ENCODE measurements around the genes TMEM31, TEX13A and PRPS1.

GRCh38 chrX:103710816-103711125 lies at the start of gene TMEM31:
TMEM31 (plus strand) TSS chrX:103710909.
- RRBS, result no CpG with 5 or more reads among the region's 1 CpG

GRCh38 chrX:104113139-104113848 lies 971 bp downstream of the ZCCHC18 start:
- RRBS, result no CpG with 5 or more reads among the region's 26 CpGs

DNA sequence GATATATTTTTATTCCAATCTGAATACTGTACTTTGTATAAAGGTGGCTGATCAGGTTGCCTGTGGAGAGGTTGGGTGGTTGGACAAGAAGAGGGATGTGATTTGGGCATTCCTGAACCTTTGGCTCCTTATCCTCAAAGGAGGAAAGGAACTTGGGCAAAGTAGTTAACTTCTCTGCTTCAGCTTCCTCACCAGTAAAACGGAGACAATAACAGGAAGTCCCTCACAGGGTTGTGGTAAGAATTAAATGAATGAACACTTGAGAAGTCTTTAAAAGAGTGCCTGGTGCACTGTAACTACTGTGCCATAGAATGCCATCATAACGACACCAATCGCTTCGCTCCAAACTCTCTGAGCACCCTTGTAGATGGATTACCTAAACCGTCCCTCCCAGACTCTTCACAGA lies 10.5 kb downstream of the ZCCHC18 start:
- RRBS, result no CpG with 5 or more reads among the region's 5 CpGs

DNA sequence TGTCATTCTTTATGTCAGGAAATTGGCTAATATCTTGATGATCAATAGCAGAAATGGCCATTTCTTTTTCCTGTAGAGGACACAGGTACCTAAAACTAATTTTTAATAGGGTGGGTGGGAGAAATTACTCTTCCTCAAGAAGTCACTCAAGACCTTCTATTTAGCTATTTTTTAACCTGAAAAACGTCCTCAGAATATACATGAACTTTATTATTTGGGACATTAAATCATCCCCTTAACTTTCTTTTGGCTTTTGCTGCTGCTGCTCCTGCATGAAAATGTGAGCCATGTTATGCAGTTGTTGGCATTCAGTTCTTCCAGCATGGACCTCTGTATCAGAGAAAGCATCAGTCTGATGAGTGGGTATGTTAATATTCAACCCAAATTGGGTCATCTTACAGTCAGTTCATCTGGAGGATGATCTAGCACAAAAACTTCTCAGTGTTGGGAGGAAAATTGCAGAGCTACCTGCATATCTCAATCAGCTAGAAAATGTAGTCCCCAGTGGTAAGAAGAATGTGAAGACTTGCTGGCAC lies 96.6 kb downstream of the IL1RAPL2 start:
- RRBS, result no CpG with 5 or more reads among the region's 1 CpG

GRCh38 chrX:104753638-104753915 lies 187.6 kb downstream of the IL1RAPL2 start:
- RRBS, result no CpG with 5 or more reads among the region's 1 CpG

- RRBS, result no CpG with 5 or more reads among the region's 6 CpGs
Measured at GRCh38 chrX:105220571-105220883, at the start of gene TEX13A. TEX13A (minus strand) TSS chrX:105220694.

GRCh38 chrX:105449827-105450147 lies 229.3 kb upstream of the TEX13A start:
- RRBS, result no CpG with 5 or more reads among the region's 1 CpG

DNA sequence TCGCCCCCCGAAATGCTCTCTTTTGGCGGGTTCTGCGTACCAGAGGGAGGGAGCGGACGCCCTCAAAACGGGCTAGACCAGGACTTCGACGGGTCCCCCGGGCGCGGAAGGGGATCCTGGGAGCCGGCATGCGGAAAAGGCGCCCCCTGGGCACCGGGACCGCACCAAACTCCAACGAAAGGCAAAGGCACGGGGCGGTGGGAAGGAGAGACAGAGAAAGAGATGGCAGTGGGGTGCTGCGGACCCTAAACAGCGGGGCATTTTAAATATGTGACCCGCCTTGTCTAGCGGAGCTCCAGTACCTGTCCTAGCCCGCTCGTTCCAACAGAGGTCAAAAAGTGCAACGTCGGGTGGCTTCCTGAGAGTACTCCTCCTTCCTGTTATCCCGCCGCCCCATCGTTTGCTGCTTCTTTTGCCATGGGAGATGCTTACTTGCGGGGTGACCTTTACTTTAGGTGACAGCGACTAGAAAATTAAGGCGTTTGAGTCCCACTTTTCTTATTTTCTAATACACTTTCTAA lies 642 bp downstream of the NRK start:
- RRBS, result 91% methylated on average over 6 of the region's 34 CpGs

GRCh38 chrX:106038880-106039183 lies 305 bp upstream of the SERPINA7 start:
- RRBS, result no CpG with 5 or more reads among the region's 1 CpG

DNA sequence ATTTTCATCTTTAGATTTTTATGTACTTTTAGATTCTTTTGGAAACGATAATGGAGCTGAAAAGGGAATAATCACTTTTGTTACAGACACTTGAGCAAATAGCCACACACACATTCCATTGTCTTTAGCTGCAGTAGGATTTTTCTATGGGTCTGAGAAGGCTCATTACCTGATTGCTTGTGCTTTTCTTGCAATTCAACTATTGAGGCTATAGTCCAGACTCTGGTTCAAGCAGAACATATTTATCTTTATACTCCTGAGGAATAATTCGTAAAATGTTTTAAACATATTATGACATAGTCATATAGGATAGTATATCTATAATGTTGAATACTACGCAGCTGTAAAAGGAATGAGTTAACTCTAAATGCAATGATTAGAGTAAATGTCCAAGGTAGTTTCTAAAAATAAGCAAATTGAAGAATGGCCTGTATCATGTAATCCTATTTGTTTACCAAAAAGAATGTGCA lies 1.3 kb downstream of the PWWP3B start:
- RRBS, result no CpG with 5 or more reads among the region's 3 CpGs

GRCh38 chrX:106338240-106338651 lies 170.1 kb downstream of the PWWP3B start:
- RRBS, result no CpG with 5 or more reads among the region's 2 CpGs

DNA sequence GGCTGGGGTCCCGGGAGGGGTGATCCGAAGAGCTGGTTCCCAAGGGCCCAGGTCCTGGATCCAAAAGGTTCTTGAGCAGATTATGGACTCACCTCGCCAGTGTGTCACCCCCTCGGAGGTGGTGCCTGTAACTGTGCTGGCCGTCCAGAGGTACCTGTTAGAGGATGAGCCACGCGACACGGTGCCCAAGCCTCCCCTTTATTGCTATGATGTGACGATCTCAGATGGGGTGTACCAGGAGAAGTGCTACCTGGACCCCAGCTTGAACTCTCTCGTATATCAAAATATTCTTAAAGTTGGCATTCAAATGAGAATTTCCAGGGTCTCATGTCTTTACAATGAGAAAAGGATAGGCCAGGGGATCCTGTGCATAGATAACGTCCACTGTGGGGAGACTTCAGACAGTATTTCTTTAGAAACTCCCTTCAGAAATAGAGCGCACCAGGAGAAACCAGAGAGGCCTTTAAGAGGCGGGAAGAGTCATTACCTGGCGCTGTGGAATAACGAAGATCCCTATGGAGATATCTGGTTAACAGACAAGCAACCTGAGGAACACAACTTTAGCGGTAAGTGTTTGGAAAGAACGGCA lies 474 bp downstream of the RADX start:
- RRBS, result no CpG with 5 or more reads among the region's 17 CpGs

- RRBS, result no CpG with 5 or more reads among the region's 15 CpGs
Measured at GRCh38 chrX:106966346-106967037, 33.5 kb downstream of the MORC4 start.

DNA sequence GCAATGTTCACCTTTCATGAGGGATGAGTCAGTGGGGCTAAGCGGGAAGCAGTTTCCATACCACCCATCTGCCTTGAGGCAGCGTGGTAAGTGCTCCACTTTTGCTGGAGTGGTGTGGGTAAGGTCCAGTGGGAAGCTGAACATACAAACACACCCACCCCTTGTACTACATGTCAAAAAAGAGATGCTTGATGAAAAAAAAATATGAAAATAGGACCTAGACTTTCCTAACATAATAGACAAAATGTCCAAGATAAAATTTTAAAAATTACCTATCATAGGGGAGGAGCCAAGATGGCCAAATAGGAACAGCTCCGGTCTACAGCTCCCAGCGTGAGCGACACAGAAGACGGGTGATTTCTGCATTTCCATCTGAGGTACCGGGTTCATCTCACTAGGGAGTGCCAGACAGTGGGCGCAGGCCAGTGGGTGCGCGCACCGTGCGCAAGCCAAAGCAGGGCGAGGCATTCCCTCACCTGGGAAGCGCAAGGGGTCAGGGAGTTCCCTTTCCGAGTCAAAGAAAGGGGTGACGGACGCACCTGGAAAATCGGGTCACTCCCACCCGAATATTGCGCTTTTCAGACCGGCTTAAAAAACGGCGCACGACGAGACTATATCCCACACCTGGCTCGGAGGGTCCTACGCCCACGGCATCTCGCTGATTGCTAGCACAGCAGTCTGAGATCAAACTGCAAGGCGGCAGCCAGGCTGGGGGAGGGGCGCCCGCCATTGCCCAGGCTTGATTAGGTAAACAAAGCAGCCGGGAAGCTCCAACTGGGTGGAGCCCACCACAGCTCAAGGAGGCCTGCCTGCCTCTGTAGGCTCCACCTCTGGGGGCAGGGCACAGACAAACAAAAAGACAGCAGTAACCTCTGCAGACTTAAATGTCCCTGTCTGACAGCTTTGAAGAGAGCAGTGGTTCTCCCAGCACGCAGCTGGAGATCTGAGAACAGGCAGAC lies 37.1 kb upstream of the RBM41 start:
- RRBS, result no CpG with 5 or more reads among the region's 34 CpGs

DNA sequence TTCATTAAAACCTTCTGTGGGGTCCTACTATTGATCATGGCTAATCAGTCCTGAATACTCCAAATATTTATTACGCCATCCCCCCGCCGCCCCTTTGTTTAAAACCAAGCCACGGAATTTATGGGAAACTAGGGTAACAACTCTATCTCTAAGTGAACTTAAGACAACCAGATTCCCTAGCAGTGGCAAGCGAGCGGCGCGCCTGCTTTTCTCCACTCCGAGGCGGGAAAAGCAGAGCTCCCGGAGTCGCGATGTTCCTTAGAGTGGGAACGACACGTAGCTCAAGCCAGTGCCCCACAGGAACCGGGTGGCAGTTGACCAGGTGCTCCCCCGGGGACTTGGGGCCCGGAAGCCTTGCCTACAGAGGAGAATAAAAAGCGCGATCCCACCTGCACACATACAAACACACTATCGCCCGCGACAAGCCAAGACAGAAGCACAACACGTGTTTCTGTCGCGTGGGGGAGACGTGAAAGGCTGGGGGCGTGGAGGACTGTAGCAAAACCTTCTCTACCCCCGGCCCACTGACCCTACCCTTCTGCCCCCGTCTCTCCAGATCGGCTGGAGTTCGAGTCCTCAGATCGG lies 531 bp downstream of the NUP62CL start:
- RRBS, result 10% methylated on average over 6 of the region's 33 CpGs

DNA sequence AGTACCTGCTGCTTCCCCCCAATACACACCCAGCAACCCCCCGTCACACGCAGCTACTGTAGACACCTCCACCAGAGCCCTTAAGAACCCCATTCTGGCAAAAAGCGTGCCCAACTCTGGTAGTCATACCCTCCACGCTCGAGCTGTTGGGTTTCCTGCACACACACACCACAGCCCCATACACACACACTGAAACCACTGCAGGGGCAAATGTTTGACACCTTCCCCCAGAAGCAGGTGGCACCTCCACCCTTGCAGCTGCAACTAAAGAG lies 1.3 kb downstream of the FRMPD3 start:
- RRBS, result no CpG with 5 or more reads among the region's 5 CpGs

DNA sequence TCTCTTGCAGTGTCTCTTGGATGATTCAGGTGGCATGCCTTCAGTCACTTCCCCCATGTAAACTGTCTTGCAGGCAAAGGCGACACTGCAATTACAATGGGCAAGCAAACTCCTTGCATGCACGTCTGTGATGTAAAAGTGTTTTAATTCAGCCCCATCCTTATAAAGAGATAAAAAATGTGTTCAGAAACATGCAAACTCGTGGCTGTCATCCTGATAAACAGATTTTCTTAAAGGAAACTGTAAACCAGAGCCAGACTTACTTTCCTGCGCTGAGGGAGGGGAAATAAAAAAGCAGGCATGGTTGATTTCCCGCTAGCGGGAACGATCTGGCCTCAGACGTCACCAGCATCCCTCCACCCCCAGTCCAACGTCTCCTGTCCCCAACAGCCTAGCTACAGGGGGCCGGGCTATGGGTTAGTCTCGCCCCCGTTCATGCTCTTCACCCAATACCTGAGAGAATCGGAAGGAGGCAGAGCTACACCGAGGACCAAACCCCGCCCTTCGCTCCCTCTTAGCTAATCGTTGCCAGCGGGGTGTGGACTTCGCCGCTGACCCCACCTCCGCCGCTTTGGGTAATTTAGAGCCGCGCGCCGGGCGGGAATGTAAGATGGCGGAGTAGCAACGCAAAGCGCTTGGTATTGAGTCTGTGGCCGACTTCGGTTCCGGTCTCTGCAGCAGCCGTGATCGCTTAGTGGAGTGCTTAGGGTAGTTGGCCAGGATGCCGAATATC lies at the start of gene PRPS1:
TSS of gene PRPS1 (plus strand) at position 603 of the 733 bp plus-strand sequence.
- RRBS, result 2% methylated on average over 8 of the region's 36 CpGs

- RRBS, result no CpG with 5 or more reads among the region's 6 CpGs
Measured at GRCh38 chrX:107678696-107679678, 50.7 kb downstream of the PRPS1 start.

DNA sequence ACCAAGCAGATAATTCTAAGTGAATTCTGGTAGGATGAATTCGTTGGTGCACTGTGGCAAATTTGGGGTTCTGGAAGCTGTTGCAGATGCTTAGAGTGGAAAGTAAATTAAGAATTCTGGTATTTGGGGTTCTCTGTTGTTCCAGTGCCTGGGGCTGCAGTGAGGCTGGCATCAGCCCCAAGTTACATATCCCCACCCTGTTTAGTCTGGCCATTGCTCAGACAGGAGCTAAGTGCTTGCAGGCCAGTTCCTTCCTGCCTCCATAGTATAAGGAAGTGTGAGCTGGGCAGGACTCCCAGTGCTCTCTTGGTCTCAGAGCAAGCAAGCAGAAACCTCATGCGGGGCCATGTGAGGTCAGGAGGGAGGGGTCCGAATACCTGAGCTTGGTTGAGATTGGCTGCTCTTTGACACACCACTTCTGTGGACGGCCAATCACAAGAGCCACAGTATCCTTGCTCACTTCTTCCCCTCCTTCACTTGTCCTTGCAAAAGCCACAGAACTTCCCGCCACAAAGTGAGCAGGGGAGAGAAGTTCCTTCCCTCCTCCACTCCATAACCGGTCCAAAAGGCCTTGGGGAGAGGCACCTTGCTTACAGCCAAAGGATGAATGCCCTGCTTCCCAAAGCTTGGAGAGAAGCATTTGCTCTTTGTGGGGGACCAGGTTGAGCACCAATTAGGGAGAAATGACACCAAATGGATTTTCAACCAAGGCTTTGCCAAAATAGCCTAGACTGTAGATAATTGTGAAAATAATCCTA lies 56.6 kb downstream of the PRPS1 start:
- RRBS, result no CpG with 5 or more reads among the region's 6 CpGs

Measured in T47D (cell line).